Camera-type eye (tissue), 1 donor: ENCODE data around the gene CCDC175.

DNA sequence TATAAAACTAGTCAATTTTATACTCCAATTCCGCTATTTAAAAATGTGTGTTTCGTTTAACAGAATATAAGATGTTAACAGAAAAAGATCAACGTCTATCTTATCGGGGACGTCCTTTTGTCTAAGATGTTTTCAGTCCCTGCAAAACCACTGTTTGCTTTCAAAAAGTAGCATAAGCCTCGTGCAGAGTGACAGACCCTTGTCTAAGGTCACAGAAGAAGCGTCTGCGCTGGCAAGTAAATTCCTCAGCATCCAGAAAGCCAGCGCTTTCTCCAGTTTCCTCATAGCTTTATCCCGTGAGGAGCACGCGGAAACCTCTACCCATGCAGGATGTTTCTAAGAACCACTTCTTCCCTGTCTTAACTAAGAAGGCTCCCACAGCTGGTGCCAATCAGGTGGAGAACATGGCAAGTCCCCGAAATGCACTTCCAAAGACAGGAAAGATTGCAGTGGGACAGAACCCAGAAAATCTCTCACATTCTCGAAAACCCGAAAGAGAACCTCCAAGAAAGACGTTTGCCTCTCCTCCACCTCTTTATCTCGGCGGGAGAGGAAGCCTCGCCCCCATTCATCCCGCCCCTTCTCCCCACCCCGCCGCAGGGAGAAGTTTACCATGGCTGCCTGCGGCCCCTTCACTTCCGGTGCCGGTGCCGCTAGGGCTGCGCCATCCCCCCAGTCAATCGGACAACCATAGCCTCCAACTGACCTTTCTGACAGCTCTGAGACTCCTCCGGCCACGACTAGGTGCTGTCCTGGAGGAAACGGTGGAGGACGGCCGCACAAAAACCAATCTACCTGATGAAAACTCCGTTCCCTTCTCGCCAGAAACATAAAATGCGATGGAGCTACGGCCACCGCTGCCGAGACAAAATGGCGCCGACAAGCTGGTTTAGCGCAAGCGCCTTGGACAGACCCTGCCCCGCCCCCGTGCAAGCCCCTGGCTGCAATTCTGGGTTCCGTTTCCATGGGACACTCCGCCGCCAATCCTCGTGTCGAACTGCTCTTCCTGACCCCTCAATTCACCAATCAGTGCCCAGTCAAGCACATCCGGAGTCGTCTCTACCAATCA lies 772 bp upstream of the ARID4A start:
- RAMPAGE, long total RNA, result no peak

DNA sequence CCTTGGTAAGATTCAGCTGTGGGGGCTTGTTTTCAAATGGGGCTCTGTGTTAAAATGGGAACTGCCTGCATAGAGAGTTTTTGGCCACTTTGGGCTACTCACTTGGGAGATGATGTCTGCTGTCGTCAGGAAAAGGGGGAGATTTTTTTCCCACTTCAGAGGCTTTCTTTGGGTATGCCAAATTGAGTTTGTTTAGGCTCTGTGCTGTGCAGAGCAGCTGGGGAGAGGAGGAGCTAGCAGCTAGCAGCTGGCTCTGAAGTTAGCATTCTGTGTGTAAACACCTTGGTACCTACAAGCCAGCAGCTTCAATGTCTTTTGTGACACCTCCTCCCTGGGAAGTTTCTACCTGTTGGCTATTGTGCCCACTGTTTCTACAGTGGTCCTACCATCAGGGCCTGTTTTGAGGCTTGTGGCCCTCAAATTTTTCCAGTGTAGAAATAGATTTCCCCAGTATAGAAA lies 117.8 kb downstream of the DACT1 start:
- RAMPAGE, long total RNA, result no peak

DNA sequence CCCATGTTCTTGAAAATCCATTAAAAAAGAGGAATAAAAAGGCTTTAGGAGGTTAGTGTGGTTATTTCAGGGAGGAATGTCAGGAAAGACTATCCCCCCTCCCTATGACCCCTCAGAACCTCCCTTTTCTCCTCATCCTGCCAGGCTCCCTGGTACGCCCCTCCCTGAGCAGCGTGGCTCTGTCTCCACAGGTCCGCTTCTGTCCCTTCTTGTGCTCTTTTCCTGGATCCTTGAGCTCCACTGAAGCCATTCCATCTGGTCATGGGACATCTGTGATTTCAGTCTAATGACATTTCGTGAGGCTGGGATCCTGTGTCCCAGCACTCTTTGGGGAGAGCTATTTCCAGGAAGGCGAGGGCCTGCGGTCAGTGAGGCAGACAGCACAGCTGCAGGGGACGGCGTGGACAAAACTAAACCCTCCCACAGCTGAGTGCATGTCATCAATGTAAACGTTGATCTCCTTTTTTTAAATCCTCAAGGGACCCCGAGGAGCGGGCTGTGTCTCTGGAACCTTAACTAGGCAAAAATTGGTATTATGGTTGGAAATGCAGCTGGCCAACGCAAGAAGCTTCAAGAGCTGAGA lies 127.6 kb downstream of the DACT1 start:
- RAMPAGE, long total RNA, result no peak

- RAMPAGE, long total RNA, result no peak
These were observed 26.8 kb downstream of the DAAM1 start for GRCh38 chr14:59215301-59215671.

- RAMPAGE, long total RNA, result no peak
These were observed 101.7 kb downstream of the GPR135 start for GRCh38 chr14:59363292-59364073.

DNA sequence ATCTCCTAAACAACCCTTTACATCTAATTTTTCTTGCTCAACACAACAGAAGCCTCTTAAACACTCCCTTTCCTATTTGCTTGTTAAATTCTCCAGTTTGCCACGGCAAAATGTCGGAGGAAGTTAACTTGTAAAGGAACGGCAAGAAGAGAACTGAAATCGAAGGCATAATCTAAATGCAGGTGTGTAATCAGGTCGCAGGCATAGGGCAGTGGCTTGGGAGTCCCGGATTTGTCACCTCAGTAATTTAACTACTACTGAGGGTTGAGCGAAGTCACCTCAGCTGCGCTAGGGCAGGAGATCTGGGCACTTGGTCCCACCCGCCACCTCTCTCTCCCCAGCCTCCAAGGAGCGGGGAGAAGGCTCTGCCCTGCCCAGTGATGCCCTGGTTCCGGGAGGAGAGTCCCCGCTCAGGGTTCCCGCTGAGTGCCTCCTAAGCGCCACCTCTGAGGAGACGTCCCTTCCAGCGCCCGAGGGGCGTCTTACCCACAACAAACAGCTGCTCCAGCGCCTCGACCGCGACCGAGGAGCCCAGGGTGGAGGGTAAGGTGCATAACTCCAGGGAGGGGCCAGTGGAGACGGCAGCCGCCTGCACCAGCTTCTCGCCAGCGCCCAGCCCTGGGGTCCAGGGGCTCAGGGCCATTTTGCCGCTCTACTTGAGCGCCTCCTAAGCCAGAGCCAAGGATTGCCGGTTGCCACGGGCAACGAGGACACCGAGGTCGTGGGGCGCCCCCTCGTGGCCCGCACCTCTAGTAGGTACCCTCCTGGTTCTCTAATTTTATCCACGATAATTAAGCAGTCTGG lies at the start of gene CCDC175:
Gene CCDC175, minus strand, starts transcription at position 680 of the 804 bp plus-strand sequence.
- RAMPAGE, long total RNA, result no peak

GRCh38 chr14:60094329-60094855 lies 2.7 kb downstream of the PCNX4 start:
- RAMPAGE, long total RNA, result no peak

DNA sequence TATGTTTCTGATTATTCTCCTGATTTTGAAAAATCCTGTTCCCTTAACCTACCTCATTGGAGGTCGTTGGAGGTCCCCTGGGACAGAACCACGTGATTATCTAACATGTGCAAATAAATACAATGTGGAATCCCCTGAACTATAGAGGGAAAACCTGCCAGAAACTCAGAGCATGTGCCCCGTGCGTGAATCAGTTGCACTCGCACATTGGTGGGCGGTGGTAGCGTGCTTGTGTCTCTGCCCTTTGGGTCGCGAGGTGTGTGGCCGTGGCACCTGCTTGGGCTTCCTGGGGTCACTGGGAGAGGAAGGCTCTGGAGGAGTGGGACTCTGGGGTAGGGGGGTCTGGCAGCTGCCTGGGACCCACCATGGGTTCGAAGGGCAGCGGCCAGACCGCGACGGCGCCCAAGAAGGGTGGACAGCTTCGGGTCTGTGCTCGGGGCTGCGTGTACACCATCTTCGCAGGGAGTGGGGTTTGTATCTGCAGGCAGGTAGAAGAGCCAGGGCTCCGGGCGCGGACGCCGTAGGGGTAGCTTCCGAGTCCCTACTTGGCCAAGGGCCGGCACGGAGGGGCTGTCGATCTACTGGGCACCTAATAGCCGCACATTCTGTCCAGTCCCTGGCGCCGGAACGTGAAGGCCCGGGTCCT lies 622 bp upstream of the PPM1A start:
- RAMPAGE, long total RNA, result no peak

DNA sequence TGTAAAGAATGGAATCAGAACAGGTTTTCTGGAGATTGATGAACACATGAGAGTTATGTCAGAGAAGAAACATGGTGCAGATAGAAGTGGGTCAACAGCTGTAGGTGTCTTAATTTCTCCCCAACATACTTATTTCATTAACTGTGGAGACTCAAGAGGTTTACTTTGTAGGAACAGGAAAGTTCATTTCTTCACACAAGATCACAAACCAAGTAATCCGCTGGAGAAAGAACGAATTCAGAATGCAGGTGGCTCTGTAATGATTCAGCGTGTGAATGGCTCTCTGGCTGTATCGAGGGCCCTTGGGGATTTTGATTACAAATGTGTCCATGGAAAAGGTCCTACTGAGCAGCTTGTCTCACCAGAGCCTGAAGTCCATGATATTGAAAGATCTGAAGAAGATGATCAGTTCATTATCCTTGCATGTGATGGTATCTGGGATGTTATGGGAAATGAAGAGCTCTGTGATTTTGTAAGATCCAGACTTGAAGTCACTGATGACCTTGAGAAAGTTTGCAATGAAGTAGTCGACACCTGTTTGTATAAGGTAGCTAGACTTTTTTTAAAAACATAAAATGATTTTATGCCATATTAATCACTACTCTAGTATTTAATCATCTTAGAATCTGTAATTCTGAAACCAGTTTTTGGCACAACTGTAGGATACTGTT lies 34.1 kb downstream of the PPM1A start:
- RAMPAGE, long total RNA, result no peak

- RAMPAGE, long total RNA, result no peak
These were observed 82.0 kb downstream of the PPM1A start for GRCh38 chr14:60330861-60331549.

DNA sequence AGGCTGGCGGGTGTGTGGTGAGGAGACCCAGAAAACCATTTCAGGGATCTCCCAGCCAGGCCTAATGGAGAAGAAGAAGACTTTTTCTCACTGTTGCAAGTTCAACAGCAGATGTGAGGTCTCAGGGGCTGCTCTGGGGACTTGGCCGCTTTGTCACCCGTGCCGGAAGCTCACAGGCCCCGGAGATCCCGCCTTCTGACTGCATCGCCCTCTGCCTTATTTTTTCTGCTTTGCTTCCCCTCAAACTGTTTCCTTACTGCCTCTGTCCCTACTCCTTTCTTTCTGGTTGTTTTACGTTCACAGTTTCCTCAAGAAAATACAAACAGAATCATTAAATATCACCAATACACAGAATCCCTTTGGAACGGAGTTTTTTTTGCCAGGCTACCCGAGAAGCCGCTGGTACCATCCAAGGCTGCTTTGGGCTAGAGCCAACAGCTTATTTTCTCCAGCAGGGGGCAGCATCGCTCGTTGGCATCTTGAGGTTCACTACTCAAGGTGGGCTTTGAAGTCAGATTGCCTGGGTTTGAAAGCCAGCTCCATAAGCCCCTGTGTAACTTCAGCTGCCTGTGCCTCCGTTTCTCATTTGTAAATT lies 82.6 kb downstream of the PPM1A start:
- RAMPAGE, long total RNA, result no peak

GRCh38 chr14:60607012-60607211 lies 42.4 kb downstream of the SIX1 start:
- RAMPAGE, long total RNA, result no peak

GRCh38 chr14:60637631-60638545 lies 11.4 kb downstream of the SIX1 start:
- RAMPAGE, long total RNA, result no peak

DNA sequence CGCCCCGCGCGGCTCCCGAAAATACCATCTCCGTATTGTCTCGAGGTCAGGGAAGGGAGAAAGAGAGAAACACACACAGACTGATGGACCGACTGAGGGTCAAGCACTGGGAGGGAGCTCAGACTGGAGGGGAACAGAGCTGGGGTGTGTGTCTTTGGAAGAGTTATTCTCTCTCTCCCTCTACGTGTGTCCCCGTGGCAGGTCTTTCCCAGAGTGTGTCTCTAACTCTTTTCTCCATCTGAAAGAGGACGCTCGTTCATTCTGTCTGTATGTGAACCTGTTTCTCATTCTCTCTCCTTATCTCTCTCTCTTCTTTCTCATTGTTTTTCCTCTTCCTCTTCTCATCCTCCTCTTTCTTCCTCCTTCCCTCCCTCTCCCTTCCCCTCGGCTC lies 4.2 kb upstream of the SIX1 start:
- RAMPAGE, long total RNA, result no peak

DNA sequence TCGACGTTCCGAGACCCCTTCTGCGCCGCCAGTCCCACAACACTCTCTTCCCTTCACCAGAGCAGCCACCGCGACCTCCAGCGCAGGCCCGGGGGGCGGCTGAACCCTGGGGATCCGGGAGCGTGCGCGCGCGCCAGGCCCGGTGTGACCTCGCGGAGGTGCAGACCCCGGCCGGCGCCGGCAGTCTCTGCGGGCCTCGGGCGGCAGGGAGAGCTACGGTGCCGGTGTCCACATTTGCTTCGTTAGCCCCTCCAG lies 1.6 kb downstream of the SIX4 start:
- RAMPAGE, long total RNA, result no peak

GRCh38 chr14:60890129-60890824 lies 90.6 kb downstream of the TRMT5 start:
- RAMPAGE, long total RNA, result no peak

DNA sequence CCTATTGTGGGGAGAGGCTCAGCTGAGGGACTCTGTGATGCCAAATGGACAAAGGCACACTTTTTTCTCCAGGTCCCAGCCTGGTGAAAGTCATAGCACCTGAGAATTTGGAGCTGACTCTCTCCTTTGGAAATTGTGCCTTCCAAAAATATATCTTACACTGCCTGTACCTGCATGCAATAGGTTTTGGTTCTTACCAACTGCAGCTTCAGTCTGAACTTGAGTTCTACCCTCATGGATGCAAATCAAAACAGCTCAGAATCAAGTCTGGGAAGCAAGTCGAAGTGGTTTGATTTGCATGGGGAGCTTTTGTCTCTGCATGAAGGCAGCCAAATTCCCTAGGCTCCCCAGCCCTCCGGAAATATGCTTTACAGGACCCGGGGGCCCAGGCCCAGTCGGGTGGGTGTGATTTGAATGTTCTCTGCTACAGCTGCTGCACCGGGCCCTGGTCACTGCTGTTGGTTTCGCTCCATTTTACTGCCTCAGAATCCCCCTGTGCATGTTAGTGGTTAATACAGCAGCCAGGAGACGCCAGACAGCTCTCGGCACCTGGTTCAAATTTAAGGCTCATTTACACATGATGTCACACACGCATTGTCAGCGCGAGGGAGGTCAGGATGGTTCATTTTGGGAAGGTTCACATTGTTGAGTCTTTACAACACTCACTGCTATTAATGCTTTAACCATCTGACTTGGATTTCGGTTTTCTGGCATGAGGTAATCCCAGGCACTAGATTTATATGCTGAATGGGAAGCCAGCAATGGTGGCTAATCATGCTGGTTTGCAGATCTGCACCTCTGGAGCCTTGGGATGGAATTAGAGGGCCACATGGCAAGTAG lies 99.5 kb downstream of the SLC38A6 start:
- RAMPAGE, long total RNA, result no peak

DNA sequence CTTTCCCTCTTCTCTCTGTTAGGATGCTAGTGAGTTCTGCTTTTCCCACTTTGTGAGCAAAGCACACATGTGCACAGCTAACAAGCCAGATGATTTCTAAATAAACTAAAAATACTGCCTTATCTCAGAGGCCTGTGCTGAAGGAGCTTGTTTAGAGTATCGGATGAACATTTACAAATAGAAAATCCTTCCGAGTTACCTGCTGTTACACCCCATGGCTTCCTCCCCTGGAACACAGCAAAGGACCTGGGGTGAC lies 144.3 kb downstream of the SLC38A6 start:
- RAMPAGE, long total RNA, result no peak

DNA sequence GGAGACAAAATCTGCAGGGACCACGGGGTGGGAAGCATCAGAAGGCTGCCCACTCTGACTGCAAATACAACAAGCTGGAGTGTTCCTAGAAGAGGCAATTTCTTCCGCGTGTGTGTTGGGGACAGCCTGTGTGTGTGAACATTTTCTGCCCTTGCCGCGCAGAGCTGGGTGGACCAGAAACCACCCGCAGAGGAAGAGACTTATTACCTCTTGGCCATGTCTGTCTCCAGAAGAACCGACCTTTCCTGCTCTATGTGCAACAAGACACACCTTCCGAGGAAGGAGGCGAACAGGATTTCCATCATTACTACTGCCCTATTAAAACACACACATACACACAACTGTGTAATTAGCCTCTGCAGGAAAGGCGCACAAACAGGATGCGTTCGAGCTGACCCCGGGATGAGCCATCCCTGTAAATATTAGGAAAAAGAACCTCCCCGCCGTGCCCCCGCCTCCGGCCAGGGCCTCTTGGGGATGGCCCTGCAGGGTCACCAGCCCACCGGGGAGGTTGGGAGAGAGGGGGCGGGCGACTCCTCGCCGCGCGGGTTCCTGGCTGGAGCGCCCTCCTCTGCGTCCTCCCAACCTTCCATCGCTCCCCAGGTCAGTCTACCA lies 550 bp upstream of the PRKCH start:
- RAMPAGE, long total RNA, result no peak

- RAMPAGE, long total RNA, result no peak
These were observed 16.4 kb downstream of the PRKCH start for GRCh38 chr14:61337719-61338311.